AG08470 (cell line): Measurements from ENCODE around the genes PTPN11, CFAP73 and PLBD2.

DNA sequence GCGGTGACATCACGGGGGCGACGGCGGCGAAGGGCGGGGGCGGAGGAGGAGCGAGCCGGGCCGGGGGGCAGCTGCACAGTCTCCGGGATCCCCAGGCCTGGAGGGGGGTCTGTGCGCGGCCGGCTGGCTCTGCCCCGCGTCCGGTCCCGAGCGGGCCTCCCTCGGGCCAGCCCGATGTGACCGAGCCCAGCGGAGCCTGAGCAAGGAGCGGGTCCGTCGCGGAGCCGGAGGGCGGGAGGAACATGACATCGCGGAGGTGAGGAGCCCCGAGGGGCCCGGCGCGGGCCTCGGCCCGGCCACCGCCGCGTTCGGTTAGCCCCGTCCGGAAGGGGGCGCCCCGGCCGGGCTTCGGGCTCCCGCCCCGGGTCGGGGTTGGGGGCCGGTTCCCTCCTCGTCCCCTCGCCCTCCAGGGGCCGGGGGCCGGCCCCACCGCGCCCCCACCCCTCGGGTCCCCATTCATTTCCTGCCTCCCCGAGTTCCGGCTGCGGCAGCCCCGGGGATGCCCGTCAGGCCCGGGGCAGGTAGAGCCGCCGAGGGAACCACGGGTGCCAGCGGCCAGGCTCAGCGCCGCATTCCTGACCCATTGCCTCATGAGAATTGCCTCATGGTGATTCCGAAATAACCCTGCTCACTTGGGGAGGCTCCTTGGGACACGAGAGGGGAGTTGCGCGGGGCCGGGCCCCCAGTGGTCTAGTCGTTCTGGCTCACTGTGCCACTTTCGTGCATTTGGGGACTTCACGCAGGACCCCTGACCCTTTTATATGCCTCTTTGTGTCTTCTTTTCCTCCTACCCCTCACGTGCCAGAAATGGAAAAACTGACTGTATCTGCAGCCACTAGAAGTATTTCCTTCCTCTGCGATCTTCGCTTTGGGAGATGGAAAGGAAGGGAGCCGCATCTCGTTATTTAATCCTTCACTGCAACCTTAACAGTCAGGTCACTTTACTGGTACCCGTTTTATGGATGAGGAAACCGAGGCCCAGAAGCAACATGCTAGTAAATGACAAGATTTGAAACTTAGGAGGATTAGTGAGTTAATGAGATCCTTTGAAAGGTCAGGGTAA is at the start of gene PTPN11:
Gene PTPN11 (plus strand): TSS at position 78 of the 1,063 bp plus-strand sequence.
- RRBS = 2% methylated on average over 21 of the region's 86 CpGs

- RRBS = no CpG with 5 or more reads among the region's 5 CpGs
These were observed 8.8 kb upstream of the OAS2 start for GRCh38 chr12:112969452-112969930.

- RRBS = no CpG with 5 or more reads among the region's 22 CpGs
These were observed at the start of gene CFAP73 for GRCh38 chr12:113149290-113150215. Gene CFAP73, plus strand, starts transcription at chr12:113149724.

DNA sequence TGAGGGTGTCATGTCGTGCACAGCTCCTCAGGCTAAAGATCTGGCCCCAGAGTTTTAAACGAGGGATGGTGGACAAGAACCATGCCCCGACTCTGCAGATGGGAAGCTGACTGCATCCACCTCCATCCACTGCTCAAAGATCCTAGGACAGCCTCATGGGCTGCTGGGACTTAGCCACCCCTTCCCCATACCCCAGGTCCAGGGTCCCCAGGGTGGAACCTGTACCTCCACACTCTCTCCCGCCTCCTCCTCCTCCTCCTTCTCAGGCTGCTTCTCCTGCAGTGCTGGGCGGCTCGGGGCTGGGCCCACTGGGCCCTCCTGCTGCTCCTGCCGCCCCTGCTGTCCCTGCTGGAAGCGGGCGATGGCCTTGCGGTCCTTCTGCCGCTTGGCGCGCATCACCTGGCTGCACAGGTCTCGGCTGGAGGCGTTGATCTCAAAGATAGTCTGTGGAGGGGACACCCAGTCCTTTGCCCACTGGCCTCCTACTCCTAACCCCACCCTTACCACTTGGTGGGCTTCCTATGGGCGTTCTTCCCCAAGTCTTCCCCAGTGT is 14.4 kb downstream of the CFAP73 start:
- RRBS = no CpG with 5 or more reads among the region's 16 CpGs

DNA sequence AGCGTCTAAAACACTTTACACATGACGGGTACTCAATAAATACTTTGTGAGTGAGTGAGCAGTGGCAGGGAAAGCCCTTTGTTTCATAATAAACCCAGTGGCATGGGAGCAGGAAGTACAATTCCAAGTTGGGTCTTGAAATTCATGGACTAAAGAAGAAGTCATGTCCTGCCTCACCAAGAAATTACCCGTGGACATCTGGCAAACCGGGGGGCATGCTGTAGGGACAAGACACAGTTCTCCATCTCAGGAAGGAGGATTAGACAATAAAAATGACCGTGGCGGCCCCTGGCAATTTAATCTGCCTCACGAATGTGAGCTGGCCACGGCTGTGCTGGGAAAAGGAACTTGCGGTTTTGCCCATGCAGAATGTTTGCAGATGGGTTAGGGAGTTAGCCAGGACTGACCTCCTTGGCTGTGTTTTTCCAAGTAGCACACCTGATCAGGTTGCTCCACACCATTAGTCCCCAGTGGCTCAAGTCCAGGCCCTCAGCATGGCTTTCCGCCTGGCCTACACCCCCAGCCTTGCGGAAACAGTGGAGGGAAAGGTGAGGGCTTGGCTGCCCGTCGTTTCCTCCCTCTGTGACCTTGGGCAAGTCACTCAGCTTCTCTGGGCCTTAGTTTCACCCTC is 20.7 kb downstream of the TPCN1 start:
- RRBS = no CpG with 5 or more reads among the region's 13 CpGs

DNA sequence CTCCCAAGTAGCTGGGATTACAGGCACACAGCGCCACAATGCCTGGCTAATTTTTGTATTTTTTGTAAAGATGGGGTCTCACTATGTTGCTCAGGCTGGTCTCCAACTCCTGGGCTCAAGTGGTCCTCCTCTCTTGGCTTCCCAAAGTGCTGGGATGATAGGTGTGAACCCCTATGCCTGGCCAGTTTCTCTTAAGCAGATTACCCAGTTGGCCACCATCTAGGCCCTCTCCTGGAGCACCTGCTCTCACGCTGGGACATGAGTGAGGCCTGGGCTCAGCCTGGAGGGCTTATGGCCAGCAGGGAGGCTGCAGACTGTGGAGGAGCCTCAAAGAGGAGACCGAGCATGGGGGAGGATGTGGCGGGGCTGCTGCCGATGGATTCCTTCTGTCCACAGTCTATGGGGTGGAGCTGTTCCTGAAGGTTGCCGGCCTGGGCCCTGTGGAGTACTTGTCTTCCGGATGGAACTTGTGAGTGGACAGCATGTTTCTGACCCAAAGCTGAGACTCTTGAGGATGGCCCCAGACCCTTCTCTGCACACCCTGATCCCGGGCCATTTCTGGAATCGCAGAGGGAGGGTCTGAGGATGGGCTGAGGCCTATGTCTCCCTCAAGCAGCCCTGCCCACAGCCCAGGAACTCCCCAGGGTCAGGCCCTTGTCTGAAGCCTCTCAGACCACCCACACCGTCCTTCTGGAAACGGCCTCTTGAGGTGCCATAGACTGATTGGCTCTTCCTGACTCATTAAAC is 49.2 kb downstream of the SLC8B1 start:
- RRBS = 89% methylated on average over 2 of the region's 11 CpGs

DNA sequence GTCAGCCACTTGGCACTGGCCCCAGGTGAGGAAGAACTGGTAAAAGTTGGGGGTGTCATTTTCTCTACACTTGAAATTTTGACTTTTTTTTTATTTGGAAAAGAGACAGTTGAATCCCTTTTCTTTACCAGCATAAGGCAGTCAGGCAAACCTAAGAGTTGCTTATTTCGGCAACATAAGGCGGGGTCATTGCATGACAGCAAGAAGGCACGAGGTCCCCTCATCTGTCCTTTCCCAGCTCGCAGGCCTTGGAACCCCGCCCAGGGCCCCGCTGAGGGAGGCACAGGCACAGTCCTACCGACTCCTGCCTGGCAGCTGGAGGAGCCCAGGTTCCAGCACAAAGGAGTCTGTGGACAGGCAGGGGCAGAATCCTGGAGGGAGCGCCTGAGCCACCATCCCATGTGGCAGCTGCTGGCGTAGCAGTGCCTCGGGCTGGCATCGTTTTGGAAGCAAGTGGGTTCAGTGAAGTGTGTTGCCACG is 36.2 kb downstream of the SLC8B1 start:
- RRBS = no CpG with 5 or more reads among the region's 12 CpGs

DNA sequence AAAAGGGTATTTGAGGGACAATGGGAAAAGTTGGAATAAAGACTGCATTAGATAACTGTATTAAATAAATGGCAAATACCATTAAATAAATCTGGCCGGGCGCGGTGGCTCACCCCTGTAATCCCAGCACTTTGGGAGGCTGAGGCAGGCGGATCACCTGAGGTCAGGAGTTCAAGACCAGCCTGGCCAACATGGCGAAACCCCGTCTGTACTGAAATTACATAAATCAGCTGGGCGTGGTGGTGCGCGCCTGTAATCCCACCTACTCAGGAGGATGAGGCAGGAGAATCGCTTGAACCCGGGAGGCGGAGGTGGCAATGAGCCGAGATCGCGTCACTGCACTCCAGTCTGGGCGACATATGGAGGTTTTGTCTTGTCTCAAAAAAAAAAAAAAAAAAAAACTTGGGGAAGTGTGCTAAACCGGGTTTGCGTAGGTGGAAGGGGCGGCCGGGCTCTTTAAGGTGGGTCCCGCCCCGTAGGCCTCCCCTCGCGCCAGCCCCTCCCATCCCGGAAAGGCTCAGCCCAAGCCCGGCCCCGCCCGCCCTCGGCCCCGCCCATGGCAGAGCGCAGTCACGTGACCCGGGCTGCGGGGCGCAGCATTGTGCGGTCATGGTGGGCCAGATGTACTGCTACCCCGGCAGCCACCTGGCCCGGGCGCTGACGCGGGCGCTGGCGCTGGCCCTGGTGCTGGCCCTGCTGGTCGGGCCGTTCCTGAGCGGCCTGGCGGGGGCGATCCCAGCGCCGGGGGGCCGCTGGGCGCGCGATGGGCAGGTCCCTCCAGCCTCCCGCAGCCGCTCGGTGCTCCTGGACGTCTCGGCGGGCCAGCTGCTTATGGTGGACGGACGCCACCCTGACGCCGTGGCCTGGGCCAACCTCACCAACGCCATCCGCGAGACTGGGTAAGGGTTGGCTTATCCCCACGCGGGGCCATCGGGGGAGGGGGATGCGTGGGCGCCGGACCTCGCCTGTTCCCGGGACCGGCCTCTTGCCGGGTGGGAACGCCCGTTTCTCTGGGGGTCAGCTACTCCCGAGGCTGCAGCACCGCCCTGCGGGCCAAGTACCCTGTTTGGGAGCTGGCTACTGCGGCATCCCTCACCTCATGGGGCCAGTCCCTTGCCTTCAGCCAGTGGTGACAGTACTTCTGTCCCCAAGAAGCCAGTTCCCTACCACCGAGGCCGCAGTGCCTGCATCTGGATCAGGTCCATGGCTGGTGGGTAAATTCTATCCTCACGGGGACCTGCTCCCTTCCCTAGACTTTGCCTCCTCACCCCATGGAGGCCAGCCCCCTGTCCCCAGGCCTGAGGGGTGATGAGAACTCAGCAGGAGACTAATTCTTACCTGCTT is at the start of gene PLBD2:
Gene PLBD2 (plus strand): TSS at position 596 of the 1,344 bp plus-strand sequence.
- RRBS = 2% methylated on average over 29 of the region's 86 CpGs

DNA sequence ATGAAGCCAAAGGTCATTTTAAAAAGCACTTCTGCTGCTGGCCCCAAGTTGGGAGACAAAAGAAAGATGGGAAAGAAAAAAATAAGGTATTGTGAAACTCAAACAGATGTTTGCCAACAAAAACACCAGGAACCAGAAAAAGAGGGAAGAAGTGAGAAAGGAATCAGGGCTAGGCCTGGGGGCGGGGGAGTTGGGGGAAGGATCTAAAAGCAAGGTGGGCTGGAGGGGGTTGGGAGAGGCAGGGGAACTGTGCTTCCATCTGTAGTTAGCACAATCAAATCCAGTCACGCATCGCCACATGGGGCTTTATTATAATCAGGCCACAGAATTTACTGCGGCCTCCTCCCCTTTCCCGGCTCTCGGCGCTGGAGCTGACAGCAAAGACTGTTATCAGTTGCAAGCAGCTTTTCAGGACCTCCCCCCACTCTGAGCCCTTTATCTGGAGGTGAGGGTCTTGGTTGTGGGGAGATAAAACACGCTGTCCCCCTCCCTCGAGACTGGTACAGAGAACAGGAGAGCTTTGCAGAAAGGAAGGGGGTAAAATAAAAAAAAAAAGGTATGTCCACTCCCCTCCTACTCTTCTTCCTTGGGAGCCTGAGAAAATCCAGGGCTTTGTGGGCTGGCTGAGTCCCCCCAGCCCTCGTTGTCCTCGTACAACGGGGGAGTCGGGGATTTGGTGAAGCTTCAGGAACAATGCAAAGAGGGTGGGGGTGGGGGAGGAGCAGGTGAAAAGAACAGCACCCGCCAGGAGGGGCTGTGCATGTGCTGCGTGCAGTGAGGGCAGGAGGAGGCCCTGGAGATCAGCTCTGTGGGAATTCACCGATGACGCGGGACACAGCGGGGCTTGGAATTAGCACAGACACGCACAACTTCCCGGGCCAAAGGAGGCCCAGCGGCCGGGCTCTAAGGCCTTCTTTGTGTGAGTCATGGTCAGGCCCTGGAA is 33.2 kb downstream of the RBM19 start:
- RRBS = no CpG with 5 or more reads among the region's 23 CpGs

GRCh38 chr12:113965320-113966191 is 569 bp downstream of the RBM19 start:
- RRBS = 5% methylated on average over 9 of the region's 25 CpGs

GRCh38 chr12:114335146-114335557 is 70.8 kb downstream of the TBX5 start:
- RRBS = no CpG with 5 or more reads among the region's 6 CpGs

GRCh38 chr12:114448343-114449078 is 42.6 kb upstream of the TBX5 start:
- RRBS = 78% methylated on average over 14 of the region's 47 CpGs

DNA sequence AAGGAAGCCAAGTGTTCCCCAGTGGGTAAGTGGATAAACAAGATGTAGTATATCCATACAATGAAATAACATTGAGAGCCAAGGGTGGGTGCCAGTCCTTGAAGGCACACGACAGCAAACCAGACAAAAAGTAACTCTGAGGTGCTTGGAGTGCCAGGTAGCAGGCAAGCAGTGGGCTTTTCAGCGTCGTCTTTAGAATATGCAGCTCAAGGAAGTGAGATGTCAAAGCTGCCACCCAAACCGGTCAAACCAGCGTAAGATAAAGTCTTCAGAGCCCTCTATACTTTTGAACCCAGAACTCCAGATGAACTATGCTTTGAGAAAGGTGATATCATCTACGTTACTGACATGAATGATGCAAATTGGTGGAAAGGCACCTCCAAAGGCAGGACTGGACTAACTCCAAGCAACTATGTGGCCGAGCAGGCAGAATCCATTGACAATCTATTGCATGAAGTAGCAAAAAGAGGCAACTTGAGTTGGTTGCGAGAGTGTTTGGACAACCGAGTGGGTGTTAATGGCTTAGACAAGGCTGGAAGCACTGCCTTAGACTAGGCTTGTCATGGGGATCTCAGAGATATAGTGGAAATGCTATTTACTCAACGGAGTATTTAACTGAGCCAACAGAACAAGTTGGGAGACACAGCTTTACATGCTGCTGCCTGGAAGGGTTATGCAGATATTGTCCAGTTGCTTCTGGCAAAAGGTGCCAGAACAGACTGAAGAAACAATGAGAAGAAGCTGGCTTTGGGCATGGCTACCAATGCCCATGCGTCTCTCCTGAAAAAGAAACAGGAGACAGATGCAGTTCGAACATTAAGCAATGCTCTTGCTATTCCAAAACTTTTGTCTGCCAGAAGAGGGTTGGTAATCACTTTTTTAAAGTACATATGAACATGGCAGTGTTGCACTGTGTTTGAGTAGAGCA is 95.7 kb downstream of the TBX3 start:
- RRBS = no CpG with 5 or more reads among the region's 12 CpGs

- RRBS = no CpG with 5 or more reads among the region's 29 CpGs
These were observed 15.8 kb downstream of the TBX3 start for GRCh38 chr12:114668126-114668637.

GRCh38 chr12:114702973-114703666 is 19.1 kb upstream of the TBX3 start:
- RRBS = no CpG with 5 or more reads among the region's 6 CpGs

GRCh38 chr12:114933356-114933710 is 249.4 kb upstream of the TBX3 start:
- RRBS = no CpG with 5 or more reads among the region's 2 CpGs

DNA sequence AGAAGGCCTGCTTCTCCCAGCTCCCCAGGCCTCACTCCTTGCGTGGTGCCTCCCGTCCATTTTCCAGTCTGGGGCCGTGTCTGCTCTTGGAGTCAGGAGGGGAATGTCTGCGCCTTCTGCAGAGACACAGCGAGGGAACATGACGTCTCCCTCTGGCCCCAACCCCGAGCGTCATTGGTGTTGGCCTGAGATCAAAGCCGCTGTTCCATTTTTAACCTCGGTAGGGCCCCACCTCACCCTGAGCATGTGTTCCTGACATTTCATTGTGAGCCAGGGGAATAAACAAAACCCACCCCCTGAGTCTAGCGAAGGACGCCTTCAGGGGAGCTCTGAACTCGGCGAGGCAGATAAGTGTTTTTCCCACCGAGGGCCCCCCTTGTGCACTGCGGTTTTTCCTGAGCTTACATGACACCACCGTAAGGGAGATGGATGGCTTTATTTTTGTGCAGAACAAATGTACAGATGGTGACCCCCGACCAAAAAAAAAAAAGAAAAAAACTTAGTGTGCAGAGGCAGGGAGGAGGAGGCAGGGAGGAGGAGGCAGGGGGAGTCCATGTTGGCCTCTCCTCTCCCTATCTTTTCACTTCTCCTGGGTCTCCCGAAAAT is 269.0 kb upstream of the TBX3 start:
- RRBS = no CpG with 5 or more reads among the region's 19 CpGs

DNA sequence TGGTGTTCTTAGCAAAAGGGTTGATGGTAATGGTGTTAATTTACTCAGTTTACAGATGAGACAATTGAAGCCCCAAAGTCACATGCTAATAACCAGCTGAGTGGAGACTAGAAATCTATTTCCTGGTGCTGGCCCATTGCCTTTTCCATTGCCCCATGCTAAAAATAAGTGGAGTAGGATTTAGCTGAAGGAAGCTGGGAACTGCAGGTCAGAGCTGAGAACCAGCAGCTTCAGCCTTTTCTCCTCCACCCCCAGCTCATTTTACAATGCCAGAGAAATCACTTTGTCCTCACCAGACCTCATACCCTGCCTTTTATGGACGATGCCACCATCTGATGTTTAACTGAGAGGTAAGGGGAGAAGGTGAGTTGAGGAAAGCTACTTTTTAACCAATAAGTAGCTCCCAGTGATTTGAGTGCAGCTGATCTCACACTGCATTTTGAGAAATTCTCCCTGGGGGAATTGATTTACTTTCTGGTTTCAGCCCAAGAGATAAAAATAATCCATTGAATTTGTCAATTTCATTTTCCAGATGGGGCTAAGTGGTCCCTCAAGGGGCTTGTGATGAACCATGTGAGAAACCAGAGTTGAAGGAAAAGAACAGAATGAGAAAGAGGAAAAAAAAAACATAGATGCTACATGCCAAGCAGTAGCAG is 516.3 kb downstream of the MED13L start:
- RRBS = no CpG with 5 or more reads among the region's 1 CpG

DNA sequence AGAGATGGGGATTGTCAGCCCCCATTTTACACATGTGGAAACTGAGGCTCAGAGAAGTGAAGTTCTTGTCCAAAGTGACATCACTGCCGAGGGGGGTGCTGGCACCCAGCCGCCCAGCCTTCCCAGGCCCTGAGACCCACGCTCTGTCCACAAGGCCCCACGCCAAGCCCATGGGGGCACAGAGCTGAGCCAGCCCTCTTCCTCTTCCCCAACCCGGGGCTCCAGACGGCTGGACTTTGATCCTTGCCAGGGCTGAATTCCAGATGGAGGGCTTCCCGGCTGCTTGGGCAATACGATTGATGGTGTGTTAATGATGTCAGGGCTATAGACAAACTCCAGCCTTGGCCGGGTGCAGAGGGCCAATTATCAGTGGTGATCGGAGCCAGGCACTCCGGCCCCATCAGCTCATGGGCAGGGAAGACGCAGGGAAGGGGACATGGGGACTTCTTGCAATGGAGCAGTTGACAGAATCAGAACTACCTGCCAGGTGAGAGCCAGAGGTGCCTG is 334.0 kb downstream of the MED13L start:
- RRBS = 12% methylated on average over 5 of the region's 12 CpGs